ENCODE measurements around a stretch of chr12.

- PRO-cap: no peak
Measured at GRCh38 chr12:21526791-21527201, 700 bp downstream of the SPX start.

GRCh38 chr12:21939149-21939769 lies 2.0 kb downstream of the ABCC9 start:
- PRO-cap: bidirectional peak, plus-strand start at chr12:21939640, minus-strand start at chr12:21939515

DNA sequence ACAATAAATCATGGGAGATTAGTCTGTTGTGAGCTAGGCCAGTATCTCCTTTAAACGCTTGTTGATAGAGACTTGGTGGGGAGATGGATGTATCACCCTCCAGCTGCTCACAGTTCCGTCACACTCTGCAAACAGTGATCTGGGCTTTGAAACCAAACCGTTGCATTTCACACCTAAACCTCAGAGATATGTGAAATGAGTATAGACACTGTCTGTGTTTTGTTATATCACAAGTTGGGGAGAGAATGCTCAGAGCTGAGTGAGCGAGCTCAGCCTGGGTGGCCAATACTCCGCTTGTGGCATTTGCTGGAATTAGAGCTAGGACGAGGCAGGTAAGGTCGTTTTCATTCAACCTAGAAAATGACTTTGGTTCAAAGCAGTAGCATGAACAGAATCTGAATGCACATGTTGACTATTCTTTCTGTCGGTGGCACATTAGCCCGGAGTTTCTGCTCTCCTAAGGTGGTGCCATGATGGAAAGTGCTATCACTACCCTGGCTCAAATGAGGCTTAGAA lies 75.2 kb upstream of the ST8SIA1 start:
- PRO-cap: no peak

- PRO-cap: no peak
Measured at GRCh38 chr12:22506432-22507559, 37.5 kb downstream of the C2CD5 start.

DNA sequence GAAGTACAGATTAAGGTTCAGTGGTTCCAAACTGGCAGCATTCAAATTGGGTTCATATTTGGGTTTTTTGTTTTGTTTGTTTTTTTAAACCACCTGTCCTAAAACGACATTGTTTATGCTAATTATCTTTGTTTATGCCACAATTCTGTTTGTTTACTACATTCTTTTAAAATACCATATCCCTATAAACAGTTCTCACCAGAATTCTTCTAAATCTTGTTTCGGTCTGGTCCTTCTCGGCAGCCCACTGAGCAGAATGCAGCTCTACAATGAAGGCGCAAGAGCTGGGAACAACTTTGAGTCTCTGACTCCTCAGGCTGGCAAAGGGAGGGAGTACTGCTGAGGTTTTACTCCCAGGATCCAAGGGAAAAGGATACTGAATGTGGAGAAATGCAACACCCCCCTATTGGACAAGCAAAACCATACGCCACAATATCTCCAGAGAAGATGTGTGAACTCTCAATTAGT lies 5.5 kb downstream of the SOX5 start:
- PRO-cap: no peak

- PRO-cap: no peak
Measured at GRCh38 chr12:24476235-24476957, 472.5 kb downstream of the BCAT1 start.

DNA sequence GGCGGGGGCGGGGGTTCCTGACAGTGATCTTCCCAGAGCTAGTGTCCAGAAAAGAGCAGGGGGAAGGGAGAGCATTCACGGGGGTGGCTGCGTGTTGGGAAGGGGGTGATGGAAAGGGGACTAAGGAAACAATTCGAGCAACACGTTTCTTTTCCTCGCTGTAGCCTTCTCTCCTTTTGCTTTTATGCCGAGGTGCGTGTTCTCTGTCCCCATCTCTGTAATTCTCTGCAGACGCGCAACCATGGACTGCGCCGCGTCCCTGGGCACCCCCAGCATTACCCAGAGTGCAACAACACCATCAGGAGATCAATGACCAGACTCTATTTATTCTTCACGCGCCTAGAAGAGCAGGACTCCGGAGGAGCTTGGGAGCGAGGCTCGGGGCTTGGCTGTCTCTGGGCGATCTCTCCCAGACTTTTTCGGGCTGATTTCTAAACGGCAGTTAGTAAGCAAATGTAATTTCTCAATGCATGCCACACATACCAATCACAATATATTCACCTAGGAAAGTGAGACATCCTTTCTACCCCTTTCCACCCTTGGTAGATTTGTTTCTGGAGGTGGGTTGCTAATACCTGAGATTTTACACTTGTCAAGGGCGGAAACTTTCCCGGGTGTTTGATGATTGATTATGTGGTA lies 384.9 kb downstream of the BCAT1 start:
- PRO-cap: no peak

DNA sequence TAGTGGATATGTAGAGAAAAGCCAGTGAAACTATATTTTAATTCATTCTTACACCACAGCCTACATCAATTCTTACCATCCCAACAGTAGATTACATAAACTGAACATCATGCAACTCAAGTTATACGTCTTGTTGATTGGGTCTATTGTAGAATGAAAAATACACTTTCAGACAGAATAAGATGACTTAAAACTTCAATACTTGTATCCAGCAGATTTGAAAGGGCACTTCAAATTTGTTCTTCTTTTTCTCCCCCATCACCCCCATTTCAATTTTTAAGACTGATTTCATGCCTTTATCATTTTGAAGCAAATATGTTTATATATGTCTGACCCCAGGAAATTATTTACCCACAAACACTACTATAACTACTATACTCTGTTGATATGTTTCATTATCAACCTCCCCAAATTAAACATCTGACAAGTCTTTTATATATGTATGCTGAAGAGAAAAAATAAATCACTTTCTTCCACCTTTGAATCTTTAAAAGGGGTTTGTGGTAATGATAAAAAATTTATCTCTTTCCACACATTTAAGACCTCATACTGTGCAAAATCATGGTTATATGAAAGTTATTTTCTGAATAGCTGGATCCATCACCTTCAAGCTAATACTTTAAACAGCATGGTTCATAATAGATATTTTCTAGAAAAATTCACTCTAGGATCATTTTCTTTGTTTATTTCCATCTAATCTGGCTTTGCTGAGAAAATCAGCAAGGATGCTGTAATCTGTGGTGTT lies 135.9 kb downstream of the BCAT1 start:
- PRO-cap: no peak

- PRO-cap: no peak
Measured at GRCh38 chr12:25058591-25058872, 6.0 kb downstream of the IRAG2 start.

DNA sequence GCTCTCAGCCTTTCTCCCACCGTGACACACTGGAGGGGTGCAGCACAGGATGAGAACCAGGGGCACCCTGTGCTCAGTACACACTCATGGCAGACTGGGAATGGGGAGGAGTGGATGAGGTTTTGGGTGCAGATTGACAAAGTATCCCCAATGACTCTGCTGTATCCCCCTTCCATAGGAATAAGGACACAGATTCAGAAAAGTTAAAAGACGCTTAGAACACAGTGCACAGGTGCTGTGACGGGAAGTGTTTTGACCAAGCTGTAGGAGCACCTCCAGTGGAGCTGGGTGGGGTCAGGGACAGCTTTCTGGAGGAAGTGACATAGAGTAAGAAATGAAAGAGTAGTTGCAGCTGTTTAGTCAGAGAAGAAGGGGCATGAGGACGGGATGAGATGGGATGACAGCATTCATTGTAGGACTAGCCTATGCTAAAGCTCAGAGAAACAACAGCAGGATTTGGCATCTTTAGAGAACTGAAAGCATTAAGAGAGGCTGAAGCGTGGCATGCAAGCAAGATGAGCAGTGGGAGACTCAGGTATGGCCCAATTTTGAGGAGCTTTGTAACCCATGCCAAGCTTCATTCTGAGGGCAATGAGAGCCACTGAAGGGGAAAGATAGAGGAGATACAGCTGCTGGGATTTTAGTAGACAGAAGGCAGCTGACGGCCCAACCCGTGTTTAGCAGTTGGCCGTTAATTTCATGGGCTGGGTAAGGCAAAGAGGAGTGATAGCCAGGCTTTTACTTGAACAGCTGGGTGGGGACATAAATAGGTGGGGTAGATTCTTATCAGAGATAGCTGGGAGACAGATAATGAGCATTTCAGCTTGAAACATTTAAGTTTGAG lies 131.7 kb upstream of the KRAS start:
- PRO-cap: no peak

- PRO-cap: no peak
Measured at GRCh38 chr12:25692485-25692998, 139.5 kb upstream of the LMNTD1 start.

DNA sequence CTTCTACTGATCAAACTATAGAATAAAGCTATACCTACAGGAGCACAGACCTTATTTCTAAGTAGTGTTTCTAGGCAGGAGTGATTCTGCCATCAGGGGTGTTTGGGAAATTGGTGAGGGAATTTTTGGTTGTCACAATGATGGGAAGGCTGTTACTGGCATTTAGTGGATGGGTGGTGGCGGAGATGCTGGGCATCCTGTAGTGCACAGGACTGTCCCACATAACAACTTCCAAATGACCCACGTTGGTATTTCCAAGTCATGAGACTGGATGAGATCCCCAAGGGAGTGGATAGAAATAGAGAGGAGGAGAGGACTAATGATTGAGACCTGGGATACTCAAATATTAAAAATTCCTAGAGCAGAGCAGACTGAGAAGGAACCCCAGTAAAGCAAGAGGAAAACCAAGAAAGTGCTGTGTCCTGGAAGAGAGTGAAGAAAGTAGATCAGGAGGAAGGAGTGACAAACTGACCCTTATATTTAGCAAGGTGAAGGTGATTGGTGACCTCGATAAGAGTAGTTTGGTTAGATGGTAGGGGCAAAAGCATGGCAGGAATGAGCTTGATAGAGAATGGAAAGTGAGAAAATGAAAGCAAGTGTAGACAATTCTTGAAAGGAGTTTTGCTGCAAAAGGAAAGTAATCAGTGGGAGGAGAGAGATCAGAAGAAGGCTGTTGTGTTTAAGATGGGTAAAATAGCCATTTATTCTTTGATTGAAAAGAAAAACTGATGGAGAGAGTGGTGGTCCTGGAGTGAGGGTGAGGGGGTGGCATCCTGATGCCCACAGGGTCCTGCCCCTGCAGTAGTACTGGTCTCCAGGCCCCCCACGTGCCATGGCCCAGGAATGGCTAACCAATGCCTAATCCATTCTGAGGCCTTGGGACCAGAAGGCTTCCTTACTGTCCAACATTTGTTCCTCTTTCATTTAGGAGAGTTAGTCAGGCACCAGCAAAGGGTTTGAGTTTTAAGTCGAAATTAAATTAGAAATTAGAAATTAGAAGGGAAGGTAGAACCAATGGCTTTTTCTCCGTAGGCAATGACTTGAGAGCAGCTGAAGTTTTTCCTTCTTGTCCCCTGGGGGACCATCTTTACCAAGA lies 51.1 kb downstream of the RASSF8 start:
- PRO-cap: no peak

DNA sequence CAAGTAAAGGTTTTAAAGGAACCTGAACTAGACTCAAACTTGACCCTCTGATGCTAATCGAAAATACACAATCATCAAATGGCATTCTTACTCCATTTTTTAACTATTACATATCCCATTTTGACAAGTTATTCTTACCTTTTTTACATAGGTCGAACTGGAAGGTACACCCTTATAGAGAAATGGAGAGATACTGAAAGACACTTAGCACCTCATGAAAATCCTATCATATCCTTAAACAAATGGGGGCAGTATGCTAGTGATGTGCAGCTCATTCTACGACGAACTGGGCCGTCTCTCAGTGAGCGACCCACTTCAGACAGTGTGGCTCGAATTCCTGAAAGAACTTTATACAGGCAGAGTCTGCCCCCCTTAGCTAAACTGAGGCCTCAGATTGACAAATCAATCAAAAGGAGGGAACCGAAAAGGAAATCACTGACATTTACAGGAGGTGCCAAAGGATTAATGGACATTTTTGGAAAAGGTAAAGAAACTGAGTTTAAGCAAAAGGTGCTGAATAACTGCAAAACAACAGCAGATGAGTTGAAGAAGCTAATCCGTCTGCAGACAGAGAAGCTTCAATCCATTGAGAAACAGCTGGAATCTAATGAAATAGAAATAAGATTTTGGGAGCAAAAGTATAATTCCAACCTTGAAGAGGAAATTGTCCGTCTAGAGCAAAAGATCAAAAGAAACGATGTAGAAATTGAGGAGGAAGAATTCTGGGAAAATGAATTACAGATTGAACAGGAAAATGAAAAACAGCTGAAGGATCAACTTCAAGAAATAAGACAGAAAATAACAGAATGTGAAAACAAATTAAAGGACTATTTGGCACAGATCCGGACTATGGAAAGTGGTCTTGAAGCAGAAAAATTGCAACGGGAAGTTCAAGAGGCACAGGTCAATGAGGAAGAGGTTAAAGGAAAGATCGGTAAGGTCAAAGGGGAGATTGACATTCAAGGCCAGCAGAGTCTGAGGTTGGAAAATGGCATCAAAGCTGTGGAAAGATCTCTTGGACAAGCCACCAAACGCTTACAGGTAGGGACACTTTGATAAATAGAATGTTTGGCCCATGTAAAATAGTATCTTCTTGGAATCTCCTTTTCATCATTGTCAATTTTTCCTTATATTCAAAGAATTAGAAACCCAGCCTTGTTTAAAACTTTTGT lies 60.1 kb downstream of the BHLHE41 start:
- PRO-cap: no peak

GRCh38 chr12:26100847-26101714 lies 23.8 kb downstream of the BHLHE41 start:
- PRO-cap: no peak

GRCh38 chr12:26109029-26109878 lies 15.6 kb downstream of the BHLHE41 start:
- PRO-cap: no peak

- PRO-cap: no peak
Measured at GRCh38 chr12:26153222-26153788, 28.5 kb upstream of the BHLHE41 start.

DNA sequence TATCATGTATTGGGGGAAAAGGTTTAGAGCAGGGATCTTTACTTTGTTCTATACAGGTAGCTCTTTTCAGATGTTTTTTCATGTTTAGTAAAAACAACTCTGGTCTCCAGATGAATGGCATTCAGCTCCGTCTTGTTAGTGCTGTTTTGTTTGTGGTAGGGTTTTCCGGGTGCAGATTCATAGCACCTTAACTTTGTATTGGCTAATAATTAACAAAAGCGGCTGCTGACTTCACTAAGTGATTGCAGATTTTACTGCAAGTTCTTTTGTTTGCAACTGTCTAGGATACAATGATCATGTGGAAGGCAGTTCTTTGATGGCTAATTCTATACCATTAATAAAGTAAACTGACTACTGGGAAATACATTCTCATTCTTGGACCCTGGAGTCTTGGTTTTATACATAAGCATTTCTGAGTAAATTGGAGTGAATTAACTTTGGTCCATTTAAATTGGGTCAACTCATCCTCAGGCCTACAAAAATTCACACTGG lies 32.2 kb upstream of the BHLHE41 start:
- PRO-cap: no peak

DNA sequence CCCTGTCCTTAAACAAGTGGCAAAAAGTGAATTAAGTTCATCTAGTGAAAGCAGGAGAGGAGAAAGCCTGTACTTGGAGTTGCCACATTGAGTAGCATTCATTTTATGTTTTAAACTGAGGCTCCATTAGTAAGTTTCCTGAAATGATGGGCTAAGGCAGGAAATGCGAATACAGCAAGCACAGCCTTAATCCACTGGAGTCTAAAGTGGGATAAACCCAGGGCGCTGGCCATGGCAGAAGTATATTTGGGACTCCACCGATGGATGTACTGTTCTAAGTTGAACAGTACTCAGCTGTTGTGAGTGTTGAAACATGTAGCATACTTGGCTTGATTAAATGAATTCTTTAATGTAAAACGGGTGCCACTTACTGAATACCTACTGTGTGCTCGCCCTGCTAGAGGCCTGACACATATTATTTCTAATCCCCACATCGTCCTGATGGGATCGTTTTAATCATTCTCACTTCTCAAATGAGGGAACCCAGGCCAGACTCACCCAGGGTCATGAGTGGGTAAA lies 999 bp downstream of the SSPN start:
- PRO-cap: no peak

- PRO-cap: no peak
Measured at GRCh38 chr12:26230559-26231158, 35.3 kb downstream of the SSPN start.

- PRO-cap: no peak
Measured at GRCh38 chr12:26494036-26494534, 298.7 kb downstream of the SSPN start.

Measured in right common carotid artery plus branches (tissue), 1 donor.